Skeletal muscle satellite cell (primary cell): ENCODE data around the gene C4orf48.

- CAGE, long polyA plus RNA: no peak
These were observed 15.6 kb downstream of the MAEA start for GRCh38 chr4:1305131-1305922.

- CAGE, long polyA plus RNA: no peak
These were observed 1.2 kb upstream of the UVSSA start for GRCh38 chr4:1345903-1346154.

DNA sequence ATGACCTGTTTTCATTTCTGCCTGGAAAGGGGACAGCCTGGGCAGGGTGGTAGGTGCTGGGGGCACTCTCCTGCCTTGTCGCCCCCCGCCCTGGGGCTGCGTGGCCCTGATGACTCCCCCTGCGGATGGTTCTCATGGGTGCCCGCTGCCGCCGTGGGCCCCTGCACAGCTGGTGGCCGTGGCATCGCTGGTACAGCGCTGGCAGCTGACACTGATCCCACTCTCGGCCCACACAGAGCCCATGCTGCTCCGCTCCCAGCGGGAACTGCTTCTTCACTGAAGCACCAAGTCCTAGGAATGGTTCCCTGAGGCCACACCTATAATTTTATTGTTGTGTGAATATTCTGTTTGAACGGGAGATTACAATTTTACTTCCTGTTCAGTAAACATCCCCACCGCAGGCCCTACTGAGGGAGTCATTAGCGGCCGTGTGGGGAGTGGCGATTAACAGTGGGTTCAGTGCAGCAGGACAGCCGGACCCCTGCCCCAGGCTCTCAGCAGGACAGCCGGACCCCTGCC lies 138.6 kb upstream of the NKX1-1 start:
- CAGE, long polyA plus RNA: no peak

GRCh38 chr4:1683054-1683818 lies 877 bp downstream of the FAM53A start:
- CAGE, long polyA plus RNA: no peak

DNA sequence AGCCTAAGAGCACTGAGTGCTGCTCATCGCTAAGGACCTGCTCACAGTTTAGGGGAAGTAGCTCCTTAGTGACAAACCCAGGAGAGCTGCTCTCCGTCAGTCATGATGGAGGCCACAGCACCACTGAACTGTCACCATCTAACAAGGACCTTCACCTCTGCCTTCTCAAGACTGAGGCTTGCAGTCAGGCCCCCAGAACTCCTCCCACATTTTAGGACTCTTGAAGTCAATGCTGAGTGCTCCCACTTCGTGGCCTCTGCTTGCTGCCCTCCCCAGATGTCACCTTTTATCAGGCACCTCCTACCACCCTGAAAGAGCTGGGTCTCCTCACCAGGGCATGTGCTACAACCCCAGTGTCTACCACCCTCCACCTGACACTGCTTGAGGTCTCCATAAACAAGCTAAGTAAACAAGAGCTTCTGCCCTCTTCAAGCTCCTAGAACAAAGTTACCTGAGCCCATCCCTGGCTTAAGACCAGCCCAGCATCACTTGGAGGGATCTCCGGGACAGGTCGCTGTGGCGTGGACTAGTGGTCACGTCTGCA lies 7.6 kb upstream of the FAM53A start:
- CAGE, long polyA plus RNA: no peak

DNA sequence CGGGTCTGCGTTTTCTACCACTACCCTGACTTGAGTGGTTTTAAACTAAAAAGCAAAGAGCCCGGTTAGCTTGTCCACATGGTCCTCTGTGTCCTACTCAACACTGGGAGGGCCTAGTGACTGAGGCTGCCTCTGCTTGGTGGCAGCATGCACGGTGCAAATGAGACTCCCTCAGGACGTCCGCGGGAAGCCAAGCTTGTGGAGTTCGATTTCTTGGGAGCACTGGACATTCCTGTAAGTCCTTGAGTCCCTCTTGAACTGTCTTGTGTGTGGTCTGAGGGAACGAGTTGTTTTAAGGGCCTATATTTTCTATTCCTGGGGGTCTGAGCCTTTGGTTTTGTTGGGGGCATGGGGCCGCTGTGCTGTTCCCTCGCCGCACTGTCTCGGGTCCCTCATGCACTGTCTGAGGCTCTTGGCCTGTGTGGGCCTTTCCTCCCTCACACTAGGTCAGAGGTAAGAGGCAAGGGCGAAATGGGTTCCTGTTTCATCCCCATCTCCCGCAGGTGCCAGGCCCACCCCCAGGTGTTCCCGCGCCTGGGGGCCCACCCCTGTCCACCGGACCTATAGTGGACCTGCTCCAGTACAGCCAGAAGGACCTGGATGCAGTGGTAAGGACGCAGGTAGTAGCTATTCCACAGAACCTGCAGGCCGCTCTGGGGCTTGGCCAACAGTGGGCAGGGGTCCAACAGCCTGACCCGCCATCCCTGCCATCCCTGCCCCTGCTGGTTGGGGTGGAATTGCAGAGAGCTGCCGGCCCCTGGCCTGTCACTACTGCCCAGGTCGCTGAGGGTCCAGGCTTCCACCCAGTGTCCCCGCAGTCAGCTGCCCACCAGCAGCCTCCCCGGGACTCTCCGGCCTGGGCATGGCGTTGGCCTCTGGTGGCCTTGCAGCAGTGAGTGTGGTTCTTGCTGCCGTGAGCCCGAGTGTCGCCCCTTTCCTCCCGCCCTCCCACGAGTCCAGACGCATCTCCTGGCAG lies 16.1 kb downstream of the TACC3 start:
- CAGE, long polyA plus RNA: no peak

DNA sequence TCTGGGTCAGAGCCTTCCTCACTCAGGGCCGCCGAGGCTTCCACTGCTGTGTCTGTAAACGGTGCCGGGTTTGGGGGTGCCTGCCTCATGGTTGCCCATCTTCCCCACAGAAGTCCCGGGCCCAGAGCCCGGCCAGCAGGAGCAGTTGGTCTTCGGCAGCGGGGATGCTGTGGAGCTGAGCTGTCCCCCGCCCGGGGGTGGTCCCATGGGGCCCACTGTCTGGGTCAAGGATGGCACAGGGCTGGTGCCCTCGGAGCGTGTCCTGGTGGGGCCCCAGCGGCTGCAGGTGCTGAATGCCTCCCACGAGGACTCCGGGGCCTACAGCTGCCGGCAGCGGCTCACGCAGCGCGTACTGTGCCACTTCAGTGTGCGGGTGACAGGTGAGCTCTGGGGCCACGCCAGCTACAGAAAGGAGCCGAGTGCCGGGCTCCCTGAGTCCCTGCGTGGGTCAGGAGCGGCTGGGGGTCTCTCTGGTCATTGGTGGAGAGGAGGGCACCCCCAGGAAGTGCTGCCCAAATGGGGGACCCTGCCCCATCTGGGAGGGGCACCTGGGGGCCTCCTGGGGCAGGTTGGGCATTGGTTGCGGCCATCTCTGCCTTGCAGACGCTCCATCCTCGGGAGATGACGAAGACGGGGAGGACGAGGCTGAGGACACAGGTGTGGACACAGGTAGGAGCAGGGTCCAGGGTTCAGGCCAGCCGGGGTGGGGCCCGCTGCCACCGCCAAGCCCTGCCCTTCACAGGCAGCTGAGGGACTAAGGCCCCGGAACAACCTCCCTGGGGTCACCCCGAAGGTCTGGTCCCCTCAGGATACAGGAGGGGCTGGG lies 6.3 kb downstream of the FGFR3 start:
- CAGE, long polyA plus RNA: no peak

GRCh38 chr4:1815448-1815927 lies 22.4 kb downstream of the FGFR3 start:
- CAGE, long polyA plus RNA: no peak

GRCh38 chr4:1874236-1874708 lies 3.1 kb downstream of the NSD2 start:
- CAGE, long polyA plus RNA: no peak

DNA sequence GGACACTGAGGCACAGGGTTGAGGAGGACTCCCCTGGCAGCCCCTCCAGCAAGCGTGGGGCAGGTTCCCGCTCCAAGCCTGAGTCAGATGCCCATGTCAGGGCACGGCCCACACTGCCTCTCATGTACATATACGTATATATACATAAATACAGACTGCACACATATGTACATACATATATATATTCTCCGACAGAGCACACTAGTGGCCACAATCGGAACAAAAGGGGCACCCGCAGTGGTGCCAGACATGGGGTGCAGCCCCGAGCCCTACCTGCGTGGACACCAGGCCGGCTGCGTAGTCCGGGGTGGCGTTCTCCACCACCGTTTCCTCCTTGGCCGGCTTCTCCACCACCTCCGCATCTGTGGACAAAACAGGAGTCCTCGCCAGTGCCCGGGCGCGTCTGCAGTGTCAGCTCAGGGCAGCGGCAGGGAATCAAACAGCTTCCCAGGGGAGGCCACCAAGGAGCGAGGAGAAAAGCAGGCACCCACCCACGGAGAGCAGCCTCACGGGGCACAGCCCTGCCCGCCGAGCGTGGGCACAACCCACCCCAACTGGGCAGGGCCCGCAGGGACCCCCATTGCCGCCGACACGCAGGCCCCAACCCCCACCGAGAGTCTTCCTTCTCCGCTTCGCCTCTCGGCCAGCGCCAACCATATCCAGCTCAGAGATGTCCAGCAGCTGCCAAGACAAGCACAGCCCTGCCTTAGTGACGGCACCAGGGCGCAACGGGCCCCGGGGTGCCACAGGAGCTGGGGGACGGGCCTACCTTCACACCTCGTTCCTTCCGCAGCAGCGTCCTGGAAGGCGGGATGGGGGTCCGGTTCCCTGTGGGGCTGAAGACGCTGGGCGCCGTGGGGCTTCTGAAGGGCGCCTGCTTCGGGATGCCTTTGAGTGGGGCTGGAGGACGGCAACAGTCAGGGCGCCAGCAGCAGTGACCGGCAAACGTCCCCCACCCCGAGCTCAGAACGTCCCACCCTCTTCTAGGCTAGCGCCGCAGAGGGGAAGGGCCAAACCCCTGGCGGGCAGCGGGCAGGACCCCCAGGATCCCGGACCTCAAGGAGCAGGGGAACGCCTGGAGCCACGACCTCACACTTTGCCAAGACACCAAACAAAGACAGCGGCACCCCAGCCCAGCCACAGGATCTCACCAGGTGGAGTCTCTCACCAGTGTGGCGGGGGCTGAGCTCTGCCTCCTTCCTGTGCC lies 22.9 kb downstream of the NELFA start:
- CAGE, long polyA plus RNA: no peak

DNA sequence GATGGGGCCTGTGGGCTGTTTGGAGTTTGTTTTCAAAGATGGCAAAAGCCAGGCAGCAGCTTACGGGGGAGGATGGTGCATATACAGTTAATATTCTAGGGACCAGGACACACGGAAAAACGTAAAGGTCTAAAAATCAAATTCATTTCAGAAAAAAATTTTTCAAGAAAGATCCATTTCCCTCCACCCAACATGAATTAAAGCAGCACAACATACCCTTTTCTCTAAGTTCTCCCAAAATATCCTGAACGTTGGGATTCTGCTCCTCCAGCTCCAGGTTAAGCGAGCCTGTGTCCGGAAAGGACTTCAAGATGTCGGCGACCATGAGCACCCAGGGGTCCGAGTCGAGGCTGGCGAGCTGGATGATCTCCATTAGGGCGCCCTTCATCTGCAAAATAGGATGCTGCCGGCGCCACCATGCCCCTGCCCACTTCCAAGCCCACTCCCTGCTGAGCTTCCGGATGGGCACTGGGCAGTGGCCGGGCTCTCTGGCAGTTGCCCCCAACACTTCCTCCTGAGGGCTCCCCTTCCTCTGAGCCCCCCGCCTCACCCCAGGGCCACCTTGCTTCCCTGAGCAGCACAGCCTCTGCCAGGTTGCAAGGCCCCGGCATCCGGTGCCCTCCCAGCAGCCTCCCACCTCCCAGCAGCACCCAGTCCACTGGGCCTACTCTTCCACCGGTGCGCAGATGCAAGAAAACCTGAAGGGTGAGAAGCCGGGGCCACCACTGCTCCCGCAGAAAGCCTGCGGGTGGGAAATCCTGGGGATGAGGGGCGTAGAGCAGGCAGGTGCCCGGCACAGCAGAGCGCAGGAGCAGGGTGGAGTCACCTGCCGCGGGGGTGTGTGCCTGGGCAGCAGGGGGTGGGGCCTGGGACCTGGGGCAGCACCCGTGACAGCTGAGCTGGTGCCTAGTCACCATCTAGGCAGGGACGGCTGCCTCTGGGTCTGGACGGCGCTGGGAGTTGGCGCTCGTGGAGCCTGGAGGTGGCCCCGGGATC lies 17.1 kb downstream of the NELFA start:
- CAGE, long polyA plus RNA: no peak

GRCh38 chr4:2041651-2042170 lies at the start of gene C4orf48:
TSS of gene C4orf48 (plus strand) at chr4:2041995.
- CAGE, long polyA plus RNA: start-site peak on the minus strand at chr4:2041887-2041968, 21 and 30 reads in 2 replicates; start-site peak on the plus strand at chr4:2042001-2042063, 119 and 314 reads in 2 replicates

GRCh38 chr4:2387009-2387661 lies 31.3 kb downstream of the ZFYVE28 start:
- CAGE, long polyA plus RNA: no peak

DNA sequence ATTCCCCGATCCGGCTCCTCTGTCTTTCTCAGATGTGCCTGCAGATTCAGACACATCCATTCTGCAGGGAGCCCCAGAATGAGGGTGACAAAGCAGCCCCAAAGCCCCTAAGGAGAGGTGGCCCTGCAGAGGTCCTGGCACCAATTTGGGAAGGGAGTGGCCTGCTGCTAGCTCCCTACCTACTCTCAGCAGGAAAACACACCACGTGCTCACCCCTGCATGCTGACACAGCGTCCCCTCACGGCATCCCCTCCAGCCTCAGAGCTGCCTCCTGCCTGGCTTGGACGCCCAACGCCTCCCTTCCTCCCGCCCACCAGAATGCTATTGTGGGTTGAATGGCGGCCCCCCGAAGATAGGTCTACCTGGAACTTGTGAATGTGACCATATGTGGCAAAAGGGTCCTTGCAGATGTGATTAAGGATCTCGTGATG lies 28.8 kb downstream of the ZFYVE28 start:
- CAGE, long polyA plus RNA: no peak

DNA sequence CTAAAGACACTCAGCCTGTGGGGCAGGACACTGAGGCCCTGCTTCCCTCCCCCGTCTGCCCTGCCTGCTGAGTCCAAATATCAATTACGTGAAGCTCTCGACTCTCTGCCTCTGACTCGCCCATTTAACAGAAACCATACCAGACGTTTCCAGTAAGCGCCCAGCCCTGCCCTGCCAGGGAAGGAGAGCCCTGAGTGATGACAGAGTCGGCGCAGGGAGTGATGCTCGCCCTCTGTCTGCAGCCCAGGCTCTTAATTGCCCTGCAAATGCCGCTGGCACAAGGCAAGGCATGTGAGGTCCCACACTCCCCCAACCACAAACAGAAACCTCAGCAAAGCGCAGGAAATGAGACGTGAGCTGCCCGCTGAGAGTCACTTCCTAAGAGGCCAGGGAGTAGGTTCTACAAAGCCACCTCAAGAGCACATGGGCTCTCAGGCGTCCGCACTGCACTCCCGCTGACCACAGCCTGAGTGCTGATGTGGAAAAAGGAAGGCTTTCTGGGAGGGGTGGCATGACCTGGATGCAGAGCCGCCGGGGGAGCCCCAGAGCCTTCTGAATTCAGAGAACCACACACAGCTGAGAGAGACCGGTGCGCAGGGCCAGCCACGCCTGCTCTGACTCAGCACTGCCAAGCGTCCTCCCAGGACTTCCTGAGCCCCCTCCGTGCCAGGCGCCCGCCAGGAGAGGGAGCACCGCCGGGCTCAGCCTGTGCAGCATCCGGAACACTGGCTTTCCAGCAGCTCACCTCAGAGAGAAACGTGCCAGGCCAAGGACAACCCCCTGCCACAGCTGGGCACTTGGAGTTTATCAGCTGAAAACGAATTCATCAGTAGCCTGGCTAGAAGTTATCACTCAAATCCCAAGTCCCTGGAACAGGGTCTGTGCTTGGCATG lies 5.3 kb downstream of the ZFYVE28 start:
- CAGE, long polyA plus RNA: no peak

DNA sequence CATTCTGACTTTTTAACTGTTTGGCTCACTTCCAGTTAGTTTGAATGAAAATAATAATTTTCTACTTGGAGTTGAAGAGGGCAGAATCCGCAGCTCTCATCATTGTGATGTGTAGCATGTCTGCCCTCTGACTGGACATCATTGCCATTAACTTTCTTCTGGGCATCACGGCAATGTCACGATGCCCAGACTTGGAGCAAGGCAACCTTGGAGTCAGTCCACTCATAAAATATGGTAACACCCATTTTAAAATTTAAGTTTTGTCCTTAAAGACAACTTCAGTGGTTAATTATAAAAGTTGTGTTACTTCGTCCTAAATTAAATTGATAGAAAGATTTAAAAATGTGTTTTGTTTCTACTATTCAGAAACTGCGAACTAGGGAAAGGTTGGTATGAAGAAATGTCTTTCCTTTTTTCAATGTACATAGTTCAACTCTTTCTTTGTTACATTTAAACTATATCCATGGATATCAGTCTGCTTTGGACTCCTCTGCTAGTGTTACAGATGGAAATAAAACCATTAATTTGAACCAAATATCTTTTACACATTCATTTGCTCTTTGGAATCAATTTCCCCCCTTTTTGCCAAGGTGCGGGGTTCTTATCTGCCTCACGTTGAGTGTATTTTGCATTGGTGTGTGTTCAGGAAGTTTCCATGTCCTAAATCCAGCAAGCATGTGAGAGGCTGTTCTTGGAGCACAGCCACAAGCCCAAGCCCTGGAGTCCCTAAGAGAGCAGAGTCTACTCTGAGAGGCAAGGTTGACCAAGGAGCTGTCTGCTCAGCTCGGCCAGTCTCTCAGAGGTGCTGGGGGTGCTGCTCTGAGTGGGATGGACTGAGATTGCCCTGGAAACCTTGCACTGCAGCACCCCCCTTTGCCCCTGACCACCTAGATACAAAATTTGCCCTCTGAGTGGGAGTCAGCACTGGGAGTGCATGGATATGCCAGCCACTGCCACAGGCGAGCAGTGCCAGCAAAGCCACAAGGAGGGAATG lies 20.8 kb upstream of the FAM193A start:
- CAGE, long polyA plus RNA: no peak

GRCh38 chr4:2572432-2572867 lies 36.0 kb downstream of the FAM193A start:
- CAGE, long polyA plus RNA: no peak

DNA sequence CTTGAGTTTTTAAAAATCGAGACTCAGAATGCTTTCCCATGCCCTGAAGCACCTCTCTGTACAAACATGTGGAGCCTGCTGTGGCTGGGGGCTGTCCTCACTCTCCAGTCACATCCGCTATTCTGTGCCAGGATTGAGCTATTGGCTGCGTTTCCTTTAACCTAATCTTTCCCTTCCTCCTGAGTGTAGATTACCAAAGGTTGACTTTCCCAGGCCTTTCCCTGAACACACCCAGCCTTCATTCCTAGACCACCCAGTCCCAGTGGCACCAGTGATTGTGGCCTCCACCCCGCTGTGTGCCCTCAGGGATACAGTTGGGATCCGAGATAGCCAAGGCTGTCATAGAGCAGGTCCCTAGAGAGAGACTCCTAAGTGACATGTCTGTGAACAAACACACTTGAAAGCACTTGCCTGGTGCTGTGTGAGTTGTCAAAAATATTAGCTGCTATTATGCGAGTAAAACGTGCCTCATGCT lies 41.8 kb downstream of the TNIP2 start:
- CAGE, long polyA plus RNA: no peak

DNA sequence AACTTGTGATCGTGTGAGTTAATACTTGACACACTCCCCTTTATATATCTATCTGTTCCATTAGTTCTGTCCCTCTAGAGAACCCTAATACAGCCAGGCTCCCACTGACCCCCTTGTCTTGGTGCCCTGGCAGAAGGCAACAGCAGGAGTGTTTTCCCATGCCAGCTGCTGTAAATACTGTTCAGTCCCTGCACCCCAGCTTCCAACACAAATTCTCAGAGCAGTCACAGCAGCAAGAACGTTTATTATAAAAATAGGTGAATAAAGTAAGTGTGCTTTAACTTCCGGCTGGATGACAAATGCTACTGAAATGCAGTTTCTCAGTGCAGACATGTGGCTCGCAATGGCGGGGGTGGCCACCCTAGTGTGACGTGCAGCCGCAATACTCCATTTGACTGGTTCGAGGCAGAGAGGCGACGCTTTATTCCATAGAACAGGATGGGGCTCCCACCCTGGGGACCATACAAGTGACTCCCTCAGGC lies 14.7 kb downstream of the TNIP2 start:
- CAGE, long polyA plus RNA: no peak

GRCh38 chr4:2806910-2807527 lies 14.1 kb downstream of the SH3BP2 start:
- CAGE, long polyA plus RNA: no peak